Peripheral blood mononuclear cell (primary cell): ENCODE data around the gene CRYBA4.

- PRO-cap, 8 experiments, result no peak in any of the 8 experiments
Observed at GRCh38 chr22:26471274-26471943, 12.2 kb downstream of the HPS4 start.

GRCh38 chr22:26481614-26482618, 1.7 kb downstream of the HPS4 start:
- PRO-cap, 8 experiments, result no peak in any of the 8 experiments

DNA sequence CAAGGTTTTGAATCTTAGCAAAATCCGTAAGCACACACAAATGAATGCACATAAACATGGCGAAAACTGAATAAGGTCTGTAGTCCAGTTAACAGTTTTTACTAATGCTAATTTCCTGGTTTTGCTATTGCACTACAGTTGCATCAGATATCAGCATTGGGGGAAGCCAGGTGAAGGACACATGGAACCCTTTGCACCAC, 6.0 kb upstream of the TFIP11 start:
- PRO-cap, 8 experiments, result no peak in any of the 8 experiments

- PRO-cap, 8 experiments, result no peak in any of the 8 experiments
Observed at GRCh38 chr22:26529334-26530328, 17.4 kb upstream of the TFIP11 start.

DNA sequence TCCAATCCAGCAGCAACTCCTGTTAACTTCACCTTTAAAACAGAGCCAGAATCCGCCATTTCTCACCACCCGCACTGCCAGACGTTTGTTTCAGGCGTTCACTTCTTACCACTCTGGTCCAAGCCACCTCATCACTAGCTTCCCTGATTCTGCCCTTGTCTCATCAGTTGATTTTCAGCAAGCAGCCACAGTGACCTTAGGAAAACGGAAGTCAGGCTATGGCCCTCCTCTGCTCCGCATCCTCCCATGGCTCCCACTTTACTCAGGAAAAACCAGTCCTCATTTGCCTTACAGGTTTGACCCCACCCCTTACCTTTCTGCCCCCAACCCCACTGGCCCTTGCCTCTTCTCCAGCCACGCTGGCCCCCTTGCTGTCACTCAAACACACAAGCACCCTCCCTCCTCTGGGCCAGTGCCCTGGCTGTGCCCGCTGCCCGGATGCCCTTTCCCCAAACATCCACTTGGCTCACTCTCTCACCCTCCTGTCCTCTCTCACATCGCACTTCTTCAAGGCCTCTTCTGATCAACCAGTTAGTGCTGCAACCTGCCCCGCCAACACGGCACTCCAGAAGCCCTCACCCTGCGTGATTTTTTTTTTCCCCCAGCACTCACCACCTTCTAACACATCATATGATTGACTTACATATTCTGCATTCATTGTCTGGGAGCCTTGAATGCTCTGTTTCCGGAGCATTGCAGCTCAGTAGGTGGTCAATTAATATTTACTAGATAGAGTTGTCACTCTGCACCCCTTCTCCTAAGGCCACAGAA, 18.9 kb downstream of the TPST2 start:
- PRO-cap, 8 experiments, result peak in 2 of 8 experiments; most common plus-strand start position 657 of the sequence (in 1); most common minus-strand start position 490 of the sequence (in 1)

DNA sequence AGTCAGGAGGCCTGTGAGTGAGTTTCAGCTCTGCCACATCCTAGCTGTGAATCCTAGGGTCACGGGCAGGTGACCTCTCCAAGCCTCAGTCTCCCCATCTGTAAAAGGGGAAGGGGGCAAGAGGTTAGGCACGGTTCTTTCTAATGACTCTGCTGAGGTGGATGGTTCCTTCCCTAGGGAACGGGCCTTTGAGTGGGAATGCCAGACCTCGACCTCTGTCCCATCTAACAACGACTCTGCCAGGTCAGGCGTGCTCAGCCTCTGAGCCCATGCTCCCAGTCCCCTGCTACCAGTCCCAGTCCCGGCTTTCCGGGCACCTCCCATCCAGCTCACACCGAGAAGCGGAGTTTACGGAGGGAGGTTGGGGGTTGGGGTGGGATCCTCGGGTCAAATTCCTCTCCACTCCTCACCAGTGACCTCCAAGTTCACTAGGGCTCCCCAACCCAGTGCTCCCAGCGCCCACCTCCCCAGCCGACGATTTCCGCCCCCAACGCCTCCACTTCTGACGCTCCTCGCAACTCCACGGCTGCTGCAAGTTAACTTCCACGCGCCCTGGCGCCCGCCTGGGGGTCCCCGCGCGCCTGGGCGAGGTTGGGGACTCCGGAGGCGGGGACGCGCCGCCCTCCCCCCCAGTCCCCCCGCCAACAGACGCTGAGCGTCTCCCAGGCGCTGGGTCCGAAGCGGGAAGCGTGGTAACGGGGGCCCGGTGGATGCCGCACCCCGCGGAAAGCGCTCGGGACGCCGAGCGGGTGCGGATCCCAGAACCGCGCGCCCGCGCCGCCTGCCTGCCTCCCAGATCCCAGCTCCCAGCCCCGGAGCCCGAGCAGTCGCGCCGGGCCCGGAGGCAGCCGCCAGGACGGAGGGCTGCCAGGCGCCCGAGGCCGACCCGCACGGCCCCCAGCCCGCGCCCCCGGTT, 577 bp downstream of the TPST2 start:
- PRO-cap, 8 experiments, result peak in 6 of 8 experiments; most common plus-strand start position 499 of the sequence (in 6); most common minus-strand start position 279 of the sequence (in 1)

DNA sequence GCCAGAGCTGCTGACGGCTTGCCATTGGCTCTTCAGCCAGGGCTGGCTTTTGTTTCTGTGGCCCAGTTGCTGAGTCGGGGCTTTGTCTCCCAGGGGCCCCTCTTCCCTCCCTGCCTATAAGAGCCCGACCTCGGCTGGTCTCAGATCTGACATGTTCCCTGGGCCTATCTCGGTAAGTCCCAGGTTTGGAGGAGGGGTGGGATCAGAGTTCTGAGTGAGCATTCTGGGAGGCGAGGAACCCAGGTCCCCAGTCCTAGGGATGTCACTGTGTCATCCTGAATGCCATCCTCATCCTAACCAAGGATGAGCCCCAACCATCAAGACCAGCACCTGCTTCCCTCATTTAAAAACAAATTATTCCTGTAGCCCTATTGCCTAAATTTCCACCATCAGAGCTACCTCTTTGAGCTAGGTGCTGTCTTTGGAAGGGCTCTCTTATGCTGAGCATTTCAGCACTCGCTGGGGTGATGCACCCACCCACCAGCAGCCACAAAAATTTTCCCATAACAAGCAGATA, at the start of gene CRYBA4:
Gene CRYBA4 (plus strand): TSS at position 149 of the 517 bp plus-strand sequence.
- PRO-cap, 8 experiments, result no peak in any of the 8 experiments

GRCh38 chr22:26628512-26629022, 6.8 kb downstream of the CRYBA4 start:
- PRO-cap, 8 experiments, result no peak in any of the 8 experiments

DNA sequence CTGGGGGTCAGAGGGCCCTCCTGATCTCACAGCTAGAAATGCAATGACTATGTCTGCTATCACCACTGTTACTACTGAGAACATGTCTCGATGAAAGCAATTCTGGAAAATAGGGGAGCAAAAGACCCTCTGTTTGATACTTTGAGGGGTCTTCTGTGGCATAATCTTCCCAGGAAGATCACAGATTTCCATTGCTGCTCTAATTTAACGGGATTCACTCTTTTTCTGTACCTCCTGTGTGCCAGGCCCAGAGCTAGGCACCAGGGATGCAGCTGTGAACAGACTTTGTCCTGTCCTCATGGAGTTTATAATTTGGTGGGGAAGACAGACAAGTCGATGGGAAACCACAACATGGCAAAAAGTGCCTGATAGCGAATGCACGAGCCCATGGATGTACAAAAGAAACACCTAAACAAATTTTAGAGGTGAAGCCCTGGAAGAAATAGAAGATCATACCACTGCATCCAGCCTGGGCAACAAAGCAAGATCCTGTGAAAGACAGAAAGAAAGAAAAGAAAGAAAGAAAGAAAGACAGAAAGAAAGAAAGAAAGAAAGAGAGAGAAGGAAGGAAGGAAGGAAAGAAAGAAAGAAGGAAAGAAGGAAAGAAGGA, 218.6 kb downstream of the CRYBA4 start:
- PRO-cap, 8 experiments, result no peak in any of the 8 experiments

DNA sequence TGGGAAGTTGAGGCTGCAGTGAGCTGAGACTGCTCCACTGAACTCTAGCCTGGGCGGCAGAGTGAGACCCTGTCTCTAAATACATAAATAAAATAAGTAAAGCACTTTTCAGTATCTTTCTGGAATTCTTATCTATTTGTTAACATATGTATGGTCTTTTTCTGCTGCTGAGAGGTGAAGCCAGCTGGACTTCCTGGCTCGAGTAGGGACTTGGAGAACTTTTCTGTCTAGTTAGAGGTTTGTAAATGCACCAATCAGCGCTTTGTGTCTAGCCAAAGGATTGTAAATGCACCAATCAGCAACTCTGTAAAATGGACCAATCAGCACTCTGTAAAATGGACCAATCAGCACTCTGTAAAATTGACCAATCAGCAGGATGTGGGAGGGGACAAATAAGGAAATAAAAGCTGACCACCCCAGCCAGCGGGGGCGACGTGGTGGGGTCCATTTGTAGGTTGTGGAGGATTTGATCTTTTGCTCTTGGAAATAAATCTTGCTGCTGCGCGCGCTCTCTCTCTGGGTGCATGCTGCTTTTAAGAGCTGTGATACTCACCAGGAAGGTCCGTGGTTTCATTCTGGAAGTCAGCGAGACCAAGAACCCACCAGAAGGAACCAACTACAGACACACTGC, 238.5 kb downstream of the CRYBA4 start:
- PRO-cap, 8 experiments, result peak in 1 of 8 experiments; most common plus-strand start position 299 of the sequence (in 1)

- PRO-cap, 8 experiments, result no peak in any of the 8 experiments
Observed at GRCh38 chr22:27076257-27076499, 454.4 kb downstream of the CRYBA4 start.

DNA sequence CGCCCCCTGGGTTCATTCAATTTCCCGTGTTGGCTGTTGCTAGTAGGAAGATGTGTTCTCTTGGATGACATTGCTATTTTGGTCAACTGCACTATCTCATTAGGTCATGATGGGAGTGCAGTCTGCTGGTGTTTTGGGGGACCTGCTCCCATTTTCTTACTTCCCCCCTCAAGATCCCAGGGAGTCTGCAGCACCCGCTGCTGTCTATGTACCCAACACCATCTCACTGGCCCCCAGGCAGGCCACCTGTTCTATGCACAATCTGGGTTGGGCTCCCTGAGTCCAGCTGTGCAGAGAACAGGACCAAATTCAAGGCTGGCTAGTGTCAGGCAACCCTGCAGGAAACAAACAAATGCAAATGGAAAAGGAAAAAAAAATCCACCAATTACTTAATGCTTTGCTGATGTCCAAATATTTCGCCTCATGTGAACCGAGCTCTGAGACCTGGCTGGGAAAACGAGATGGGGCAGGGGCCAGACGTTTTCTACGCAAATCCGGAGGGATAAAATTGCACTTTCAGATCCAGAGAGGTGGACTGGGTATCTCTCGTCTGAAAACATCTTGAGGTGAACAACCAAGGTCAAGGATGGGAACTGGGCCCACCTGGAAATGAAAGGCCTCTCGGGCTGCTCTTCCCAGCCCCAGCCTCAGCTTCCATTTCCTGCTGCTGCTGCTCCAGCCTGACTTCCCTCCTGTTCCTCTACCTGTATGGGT, 583.0 kb downstream of the MN1 start:
- PRO-cap, 8 experiments, result no peak in any of the 8 experiments

- PRO-cap, 8 experiments, result no peak in any of the 8 experiments
Observed at GRCh38 chr22:27241647-27242209, 559.8 kb downstream of the MN1 start.

GRCh38 chr22:27299117-27299666, 502.4 kb downstream of the MN1 start:
- PRO-cap, 8 experiments, result no peak in any of the 8 experiments

- PRO-cap, 8 experiments, result no peak in any of the 8 experiments
Observed at GRCh38 chr22:27462031-27462642, 339.4 kb downstream of the MN1 start.

GRCh38 chr22:27488258-27488462, 313.4 kb downstream of the MN1 start:
- PRO-cap, 8 experiments, result no peak in any of the 8 experiments

GRCh38 chr22:27581727-27581897, 219.9 kb downstream of the MN1 start:
- PRO-cap, 8 experiments, result no peak in any of the 8 experiments

DNA sequence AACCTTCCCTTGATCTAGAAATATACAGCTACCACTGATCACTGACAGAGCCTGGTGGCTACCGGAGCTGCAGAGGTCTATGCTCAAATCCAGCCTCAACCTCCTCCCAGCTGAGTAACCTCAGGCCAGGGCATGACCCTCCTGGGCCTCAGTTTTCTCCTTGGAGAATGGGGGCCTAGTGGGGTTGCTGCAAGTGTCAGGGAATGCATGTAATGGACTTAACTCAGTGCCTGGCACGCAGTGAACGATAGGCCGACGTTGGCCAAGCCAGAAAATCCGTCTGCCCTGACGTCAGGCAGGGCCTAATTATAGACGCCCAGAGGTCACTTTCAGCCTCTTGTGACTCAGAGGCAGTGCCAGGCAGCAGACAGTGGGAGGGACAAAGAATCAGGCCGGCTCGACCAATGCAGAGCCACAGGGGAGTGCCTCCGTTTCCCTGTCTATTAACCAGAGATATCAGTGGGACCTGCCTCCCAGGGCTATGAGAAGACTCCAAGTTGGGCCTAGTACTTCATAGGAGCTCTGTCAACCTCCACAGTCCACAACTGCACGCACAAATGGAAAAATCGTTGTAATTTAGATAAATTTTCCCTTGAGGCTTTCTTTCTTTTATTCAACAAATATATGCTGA, 115.0 kb downstream of the MN1 start:
- PRO-cap, 8 experiments, result no peak in any of the 8 experiments

DNA sequence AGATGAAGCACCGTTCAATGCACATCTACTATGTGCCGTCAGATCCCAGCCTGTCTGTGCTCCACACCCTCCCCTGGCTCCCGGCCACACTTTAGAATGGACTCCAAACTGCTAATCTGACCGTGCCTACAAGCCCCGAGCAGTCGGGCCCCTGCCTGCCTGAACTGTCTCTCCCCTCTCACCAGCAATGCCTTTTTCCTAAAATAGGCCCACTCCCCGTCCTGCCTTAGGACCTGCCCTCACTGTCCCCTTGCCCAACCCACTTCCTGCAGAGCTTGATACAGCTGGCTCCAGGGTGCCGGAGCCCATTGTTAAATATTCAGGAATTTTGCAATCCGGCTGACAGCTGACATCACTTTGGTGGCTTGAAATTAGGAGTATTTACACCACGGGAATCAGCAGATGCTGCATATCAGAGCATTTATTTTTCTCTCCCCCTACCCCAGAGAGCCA, 21.4 kb downstream of the MN1 start:
- PRO-cap, 8 experiments, result no peak in any of the 8 experiments

GRCh38 chr22:27790580-27791238, 10.8 kb downstream of the MN1 start:
- PRO-cap, 8 experiments, result no peak in any of the 8 experiments